Esophagus muscularis mucosa (tissue), 4 donors: ENCODE measurements around the gene TBC1D1.

- PRO-cap = no peak
- RAMPAGE, long total RNA, 4 experiments = no peak in any of the 4 experiments
Measured at GRCh38 chr4:30411315-30411636, 308.9 kb upstream of the PCDH7 start.

GRCh38 chr4:31995875-31996582, 1275.9 kb downstream of the PCDH7 start:
- PRO-cap = no peak
- RAMPAGE, long total RNA, 4 experiments = no peak in any of the 4 experiments

DNA sequence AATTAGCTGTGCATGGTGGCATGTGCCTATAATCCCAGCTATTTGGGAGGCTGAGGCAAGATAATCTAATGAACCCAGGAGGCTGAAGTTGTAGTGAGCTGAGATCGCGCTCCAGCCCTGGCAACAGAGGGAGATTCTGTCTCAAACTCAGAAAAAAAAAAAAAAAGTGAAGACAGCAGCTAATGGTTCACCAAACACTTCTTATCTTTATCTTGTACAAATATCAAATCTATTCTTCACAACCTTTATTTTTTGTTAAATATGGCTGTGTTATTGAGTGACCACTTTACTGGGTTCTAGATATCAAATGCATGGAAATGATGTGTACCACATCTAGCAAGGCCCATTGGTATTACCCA, 2470.0 kb downstream of the ARAP2 start:
- PRO-cap = no peak
- RAMPAGE, long total RNA, 4 experiments = no peak in any of the 4 experiments

GRCh38 chr4:35746342-35746880, 497.9 kb downstream of the ARAP2 start:
- PRO-cap = unidirectional peak, minus-strand start at chr4:35746619
- RAMPAGE, long total RNA, 4 experiments = no peak in any of the 4 experiments

- PRO-cap = no peak
- RAMPAGE, long total RNA, 4 experiments = no peak in any of the 4 experiments
Measured at GRCh38 chr4:36153877-36154386, 90.4 kb downstream of the ARAP2 start.

- PRO-cap = no peak
- RAMPAGE, long total RNA, 4 experiments = no peak in any of the 4 experiments
Measured at GRCh38 chr4:36255404-36256219, 11.3 kb upstream of the ARAP2 start.

GRCh38 chr4:36284720-36284994, 3.2 kb downstream of the DTHD1 start:
- PRO-cap = no peak
- RAMPAGE, long total RNA, 4 experiments = no peak in any of the 4 experiments

GRCh38 chr4:36322723-36323474, 41.5 kb downstream of the DTHD1 start:
- PRO-cap = no peak
- RAMPAGE, long total RNA, 4 experiments = no peak in any of the 4 experiments

- PRO-cap = no peak
- RAMPAGE, long total RNA, 4 experiments = no peak in any of the 4 experiments
Measured at GRCh38 chr4:36385530-36386352, 104.3 kb downstream of the DTHD1 start.

DNA sequence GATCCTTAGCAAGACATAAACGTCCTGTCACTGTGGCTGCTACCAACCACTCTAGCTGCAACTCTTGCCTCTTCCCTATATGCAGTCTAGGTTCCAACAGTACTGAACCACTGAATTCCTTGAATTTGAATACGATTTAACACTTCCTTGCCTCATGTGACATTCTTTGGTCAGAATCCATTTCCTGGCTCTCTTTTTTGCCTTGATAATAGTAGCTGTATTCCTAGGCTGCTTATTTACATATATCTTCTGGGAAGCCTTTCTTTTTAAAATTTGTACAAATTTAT, 241.8 kb upstream of the NWD2 start:
- PRO-cap = no peak
- RAMPAGE, long total RNA, 4 experiments = no peak in any of the 4 experiments

GRCh38 chr4:37471746-37472512, 18.2 kb downstream of the C4orf19 start:
- PRO-cap = no peak
- RAMPAGE, long total RNA, 4 experiments = no peak in any of the 4 experiments

GRCh38 chr4:37669486-37669985, 16.6 kb downstream of the RELL1 start:
- PRO-cap = no peak
- RAMPAGE, long total RNA, 4 experiments = no peak in any of the 4 experiments

DNA sequence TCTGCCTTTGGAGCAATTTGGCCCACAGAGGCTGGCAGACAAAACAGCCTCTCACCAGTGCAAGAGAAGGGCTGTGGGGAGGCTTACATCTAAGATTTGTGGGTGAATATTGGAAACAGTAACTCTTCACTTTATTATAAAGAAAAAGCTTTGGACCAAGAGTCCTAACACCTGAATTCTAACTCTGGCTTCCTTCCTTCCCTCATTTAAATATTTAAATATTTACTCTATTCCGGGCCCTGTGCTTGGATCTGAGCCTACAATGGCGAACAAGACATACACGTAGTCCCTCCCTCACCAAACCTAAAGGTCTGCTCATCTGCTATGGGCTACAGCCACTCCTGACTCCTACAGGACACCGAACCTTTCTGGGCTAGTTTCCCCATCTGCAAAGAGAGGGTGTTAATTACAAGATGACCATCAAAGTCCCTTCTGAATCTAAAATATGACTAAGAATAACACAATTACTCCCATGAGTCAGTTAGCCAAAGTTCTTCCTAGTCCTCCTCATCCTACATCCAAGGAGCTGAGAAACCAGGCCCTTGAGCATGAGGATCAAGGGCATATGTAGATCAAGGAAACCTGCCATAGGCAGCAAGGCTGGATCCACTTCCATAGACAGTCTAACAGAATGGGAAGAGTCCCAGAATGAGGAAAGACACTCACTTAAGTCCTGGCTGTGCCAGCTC, 9.4 kb downstream of the RELL1 start:
- PRO-cap = no peak
- RAMPAGE, long total RNA, 4 experiments = start-site peak on the minus strand in 1 of 4 experiments, centred at position 571 of the sequence, 7 reads per replicate

- PRO-cap = no peak
- RAMPAGE, long total RNA, 4 experiments = no peak in any of the 4 experiments
Measured at GRCh38 chr4:37733099-37733770, 47.1 kb upstream of the RELL1 start.

DNA sequence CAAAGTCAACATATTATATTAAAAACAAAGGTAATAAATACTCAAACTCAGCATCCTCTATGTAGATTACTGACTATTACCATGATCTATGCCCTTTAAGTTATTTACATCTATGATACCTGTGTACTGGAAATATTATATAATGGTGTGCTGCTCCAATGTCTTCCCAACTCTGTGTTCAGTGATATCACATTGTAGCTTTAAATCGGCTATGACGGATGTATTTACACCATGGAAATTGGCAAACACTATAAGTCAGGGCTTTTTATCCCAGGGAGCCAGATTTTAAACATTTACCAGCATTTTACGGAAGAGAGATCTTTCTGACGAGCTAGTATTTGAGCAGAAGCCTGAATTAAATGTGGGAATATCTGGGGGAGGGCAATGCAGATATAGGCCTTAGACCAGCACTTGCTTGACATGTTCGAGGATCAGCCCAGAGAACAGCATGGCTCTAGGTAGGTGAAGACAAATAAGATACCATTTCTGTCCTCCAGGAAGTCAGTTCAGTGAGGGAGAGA, 7.7 kb upstream of the PGM2 start:
- PRO-cap = no peak
- RAMPAGE, long total RNA, 4 experiments = no peak in any of the 4 experiments

DNA sequence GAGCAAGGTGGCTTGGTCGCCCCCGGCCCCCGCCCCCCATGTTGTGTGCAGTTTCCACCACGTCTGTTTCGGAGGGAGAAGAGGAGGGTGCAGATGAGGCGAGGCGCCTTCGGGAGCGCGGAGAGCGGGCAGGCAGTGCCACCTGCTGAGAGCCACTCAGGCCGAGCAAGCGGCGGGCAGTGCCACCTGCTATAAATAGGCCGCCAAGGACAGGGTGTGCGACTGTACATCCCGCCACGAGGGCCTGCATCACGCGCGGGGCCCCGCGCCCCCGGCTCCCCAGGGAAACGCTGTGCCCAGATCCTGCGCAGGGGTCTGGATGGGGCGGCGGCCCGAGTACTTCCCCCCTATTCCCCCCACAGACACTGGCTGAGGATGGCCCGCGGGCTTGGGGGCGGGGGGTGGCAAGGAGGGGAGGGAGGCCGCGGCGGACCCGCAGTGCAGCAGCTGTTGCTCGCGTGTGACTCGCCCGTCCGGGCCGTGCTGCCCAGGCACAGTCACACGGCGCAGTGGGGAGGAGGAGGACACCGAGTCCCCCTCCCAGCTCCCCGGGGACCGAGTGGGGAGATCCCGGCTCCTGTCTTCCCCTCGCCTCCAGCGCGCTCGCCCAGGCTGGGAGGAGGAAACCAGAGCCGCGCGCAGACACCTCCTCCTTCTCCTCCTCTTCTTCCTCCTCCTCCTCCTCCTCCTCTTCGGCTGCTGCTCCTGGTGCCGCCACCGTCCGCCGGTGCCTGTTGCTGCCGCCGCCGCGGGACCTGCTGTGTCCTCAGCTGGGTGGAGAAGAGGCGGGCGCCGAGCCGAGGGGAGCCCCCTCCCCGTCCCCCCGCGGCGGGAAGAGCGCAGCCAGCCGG, at the start of gene TBC1D1:
TBC1D1 (plus strand) TSS at position 686 of the 851 bp plus-strand sequence.
- PRO-cap = bidirectional peak, plus-strand start at position 106 of the sequence, minus-strand start at position 69 of the sequence; bidirectional peak, plus-strand start at position 221 of the sequence, minus-strand start at position 167 of the sequence; bidirectional peak, plus-strand start at position 500 of the sequence, minus-strand start at position 605 of the sequence; bidirectional peak, plus-strand start at position 818 of the sequence, minus-strand start at position 768 of the sequence
- RAMPAGE, long total RNA, 4 experiments = start-site peak on the plus strand in 3 of 4 experiments, centred at positions 464 to 819 of the sequence, 24 to 85 reads per replicate

DNA sequence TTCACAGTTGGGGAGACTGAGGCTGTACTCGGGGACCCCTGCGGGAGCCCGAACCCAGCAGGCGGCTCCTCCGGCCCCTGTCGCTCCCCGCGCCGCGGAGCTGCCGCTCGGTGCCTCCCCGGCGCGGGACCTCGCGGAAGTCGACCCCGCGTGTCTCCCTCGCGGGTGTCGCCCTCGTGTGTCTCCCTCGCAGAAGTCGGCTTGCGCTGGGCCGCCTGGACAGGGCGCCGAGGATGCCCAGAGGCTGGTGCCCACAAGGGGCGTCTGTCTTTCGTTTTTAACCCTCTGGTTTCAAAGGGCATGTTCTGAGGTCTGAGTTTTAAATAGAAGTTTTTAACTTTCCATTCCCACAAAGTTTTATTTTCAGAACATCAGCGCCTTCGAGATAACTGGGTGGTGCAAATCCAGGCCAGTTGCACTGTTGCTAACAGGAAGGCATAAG, 17.6 kb downstream of the PTTG2 start:
- PRO-cap = bidirectional peak, plus-strand start at position 193 of the sequence, minus-strand start at position 112 of the sequence
- RAMPAGE, long total RNA, 4 experiments = no peak in any of the 4 experiments

- PRO-cap = no peak
- RAMPAGE, long total RNA, 4 experiments = no peak in any of the 4 experiments
Measured at GRCh38 chr4:38050929-38051485, 90.8 kb downstream of the PTTG2 start.

GRCh38 chr4:38055723-38056449, 95.7 kb downstream of the PTTG2 start:
- PRO-cap = unidirectional peak, minus-strand start at chr4:38056137
- RAMPAGE, long total RNA, 4 experiments = no peak in any of the 4 experiments

- PRO-cap = no peak
- RAMPAGE, long total RNA, 4 experiments = no peak in any of the 4 experiments
Measured at GRCh38 chr4:38060677-38061220, 100.6 kb downstream of the PTTG2 start.